Gastrocnemius medialis (tissue), 3 donors: ENCODE measurements around a stretch of chr5.

DNA sequence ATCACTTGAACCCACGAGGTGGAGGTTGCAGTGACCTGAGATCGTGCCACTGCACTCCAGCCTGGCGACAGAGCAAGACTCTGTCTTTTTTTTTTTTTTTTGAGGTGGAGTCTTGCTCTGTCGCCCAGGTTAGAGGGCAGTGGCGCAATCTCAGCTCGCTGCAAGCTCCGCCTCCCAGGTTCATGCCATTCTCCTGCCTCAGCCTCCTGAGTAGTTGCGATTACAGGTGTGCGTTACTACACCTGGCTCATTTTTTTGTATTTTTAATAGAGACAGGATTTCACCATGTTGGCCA, 42.7 kb downstream of the ANKRD33B start:
- PRO-cap, result no peak
- RAMPAGE, long total RNA, 3 experiments, result no peak in any of the 3 experiments

DNA sequence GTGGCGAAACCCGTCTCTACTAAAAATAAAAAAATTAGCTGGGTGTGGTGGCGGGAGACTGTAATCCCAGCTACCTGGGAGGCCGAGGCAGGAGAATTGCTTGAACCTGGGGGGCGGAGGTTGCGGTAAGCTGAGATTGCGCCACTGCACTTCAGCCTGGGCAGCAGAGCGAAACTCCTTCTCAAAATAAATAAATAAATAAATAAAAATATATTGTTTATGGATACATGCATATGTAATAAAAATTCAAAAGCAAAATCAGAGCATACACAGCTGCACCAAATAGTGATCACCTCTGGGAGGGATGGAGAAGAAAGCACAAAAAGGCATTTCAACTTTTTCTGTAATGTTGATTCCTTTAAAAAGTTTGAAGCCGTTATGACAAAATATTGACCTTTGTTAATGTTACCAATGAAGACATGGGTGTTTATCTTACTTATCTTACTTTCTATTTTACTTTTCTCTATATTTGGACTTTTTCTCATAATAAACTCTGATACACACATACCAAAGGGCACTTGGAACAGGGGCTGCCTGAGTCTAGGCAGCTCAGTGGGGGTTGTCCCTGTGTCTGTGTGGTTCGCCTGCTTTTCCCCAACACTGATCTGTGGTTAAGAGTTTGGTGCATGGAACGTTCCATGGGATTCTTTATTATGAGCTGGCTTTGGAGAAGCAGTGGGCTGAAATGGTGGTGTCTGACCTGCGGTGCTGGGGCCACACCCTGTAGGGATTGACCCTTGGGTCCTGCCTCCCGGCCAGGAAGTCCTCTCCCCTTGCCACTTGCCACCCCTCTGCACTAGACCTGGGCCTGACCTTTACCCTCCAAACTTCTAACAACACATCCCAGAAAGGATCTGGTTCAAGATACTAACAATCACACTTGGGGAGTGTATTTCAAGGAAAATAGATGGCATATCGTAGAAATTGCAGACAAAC, 47.3 kb downstream of the ANKRD33B start:
- PRO-cap, result no peak
- RAMPAGE, long total RNA, 3 experiments, result no peak in any of the 3 experiments

- PRO-cap, result no peak
- RAMPAGE, long total RNA, 3 experiments, result no peak in any of the 3 experiments
These were observed 71.5 kb downstream of the ANKRD33B start for GRCh38 chr5:10635294-10635917.

- PRO-cap, result unidirectional peak, minus-strand start at chr5:10761842
- RAMPAGE, long total RNA, 3 experiments, result no peak in any of the 3 experiments
These were observed 716 bp upstream of the DAP start for GRCh38 chr5:10761639-10762260.

DNA sequence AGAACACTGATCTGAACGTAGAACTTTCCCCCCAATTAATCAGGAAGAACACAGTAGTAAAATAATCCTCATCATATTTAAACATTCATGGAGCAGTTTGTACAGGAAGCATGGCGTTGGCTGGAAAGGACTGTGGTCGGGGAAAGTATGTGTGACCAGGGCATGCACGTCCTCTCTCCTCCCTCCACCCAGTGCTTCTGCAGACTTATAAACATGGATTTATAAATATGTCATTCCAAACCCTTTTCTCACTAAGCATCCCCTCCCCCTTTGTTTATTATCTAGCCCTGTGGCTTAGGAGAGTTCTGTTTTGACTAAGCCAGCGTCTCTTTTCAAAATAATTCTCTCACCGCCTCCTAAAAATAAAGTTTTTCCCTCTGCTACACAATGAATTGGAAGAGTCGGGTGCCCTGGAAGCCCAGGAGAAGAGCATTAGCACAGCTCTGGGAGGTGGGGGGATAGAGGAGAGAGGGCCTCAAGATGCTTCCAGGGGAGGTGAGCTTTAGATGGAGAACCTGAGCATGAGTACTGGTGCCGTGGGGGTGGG, 70.4 kb upstream of the DAP start:
- PRO-cap, result no peak
- RAMPAGE, long total RNA, 3 experiments, result no peak in any of the 3 experiments

- PRO-cap, result no peak
- RAMPAGE, long total RNA, 3 experiments, result no peak in any of the 3 experiments
These were observed 490.2 kb upstream of the DAP start for GRCh38 chr5:11251146-11251760.

- PRO-cap, result no peak
- RAMPAGE, long total RNA, 3 experiments, result no peak in any of the 3 experiments
These were observed 984.1 kb upstream of the CTNND2 start for GRCh38 chr5:12888389-12888700.

- PRO-cap, result no peak
- RAMPAGE, long total RNA, 3 experiments, result no peak in any of the 3 experiments
These were observed 590.1 kb downstream of the DNAH5 start for GRCh38 chr5:13354476-13354737.

DNA sequence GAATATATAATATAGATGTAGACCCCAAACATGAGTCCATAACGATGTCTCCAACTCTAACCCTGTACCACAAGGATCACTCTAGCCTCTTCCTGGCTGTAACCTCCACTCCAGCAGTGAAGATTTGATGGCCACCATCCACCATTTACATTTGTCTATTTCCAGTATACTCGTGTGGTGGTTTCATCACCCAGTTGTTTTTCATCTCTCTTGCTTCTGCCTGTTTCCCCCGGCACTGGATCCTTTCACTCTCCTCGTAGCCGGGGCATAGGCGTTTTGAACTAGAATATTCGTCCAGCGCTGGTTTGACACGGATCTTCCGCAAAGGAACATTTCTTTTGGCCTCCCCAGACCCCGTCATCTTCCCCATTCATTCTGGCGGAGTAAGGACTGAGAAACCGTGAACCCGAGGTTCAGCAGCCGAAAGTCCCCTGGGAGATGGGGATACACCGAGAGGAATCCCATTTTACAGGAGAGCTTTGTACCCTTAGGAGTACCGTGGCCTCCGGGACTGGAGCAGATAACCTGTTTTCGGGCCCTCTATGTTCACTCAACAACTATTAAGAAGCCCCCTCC, 760 bp upstream of the TRIO start:
- PRO-cap, result no peak
- RAMPAGE, long total RNA, 3 experiments, result no peak in any of the 3 experiments

- PRO-cap, result bidirectional peak, plus-strand start at chr5:14144857, minus-strand start at chr5:14144738; bidirectional peak, plus-strand start at chr5:14144956, minus-strand start at chr5:14144983
- RAMPAGE, long total RNA, 3 experiments, result no peak in any of the 3 experiments
These were observed 1.4 kb downstream of the TRIO start for GRCh38 chr5:14144538-14145023.

DNA sequence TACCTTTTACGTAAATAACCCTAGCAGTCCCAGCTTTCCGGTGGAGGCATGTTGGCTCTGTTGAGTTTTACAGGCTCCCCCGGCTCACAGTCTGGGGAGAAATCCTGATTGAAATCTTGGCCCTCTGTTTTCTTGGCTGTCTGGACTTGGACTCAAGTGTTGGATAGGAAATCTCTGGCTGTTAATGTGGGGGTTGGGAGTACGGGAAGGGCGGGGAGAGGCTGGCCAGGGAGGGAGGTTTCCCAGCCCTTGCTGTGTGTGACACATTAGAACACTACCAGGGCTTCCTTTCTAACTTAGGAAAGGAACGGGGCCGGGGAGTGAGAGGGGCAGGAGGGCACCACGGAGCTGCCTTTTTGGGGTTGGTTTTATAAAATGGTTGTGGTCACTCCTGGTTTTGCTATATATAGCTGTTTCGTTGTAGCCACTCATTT, 10.9 kb downstream of the TRIO start:
- PRO-cap, result bidirectional peak, plus-strand start at position 266 of the sequence, minus-strand start at position 154 of the sequence
- RAMPAGE, long total RNA, 3 experiments, result no peak in any of the 3 experiments

GRCh38 chr5:14158696-14159521, 15.8 kb downstream of the TRIO start:
- PRO-cap, result no peak
- RAMPAGE, long total RNA, 3 experiments, result no peak in any of the 3 experiments

- PRO-cap, result no peak
- RAMPAGE, long total RNA, 3 experiments, result no peak in any of the 3 experiments
These were observed 40.4 kb downstream of the TRIO start for GRCh38 chr5:14183638-14183926.

GRCh38 chr5:14189231-14189917, 46.2 kb downstream of the TRIO start:
- PRO-cap, result no peak
- RAMPAGE, long total RNA, 3 experiments, result no peak in any of the 3 experiments

- PRO-cap, result no peak
- RAMPAGE, long total RNA, 3 experiments, result no peak in any of the 3 experiments
These were observed 63.4 kb downstream of the TRIO start for GRCh38 chr5:14206463-14206992.

DNA sequence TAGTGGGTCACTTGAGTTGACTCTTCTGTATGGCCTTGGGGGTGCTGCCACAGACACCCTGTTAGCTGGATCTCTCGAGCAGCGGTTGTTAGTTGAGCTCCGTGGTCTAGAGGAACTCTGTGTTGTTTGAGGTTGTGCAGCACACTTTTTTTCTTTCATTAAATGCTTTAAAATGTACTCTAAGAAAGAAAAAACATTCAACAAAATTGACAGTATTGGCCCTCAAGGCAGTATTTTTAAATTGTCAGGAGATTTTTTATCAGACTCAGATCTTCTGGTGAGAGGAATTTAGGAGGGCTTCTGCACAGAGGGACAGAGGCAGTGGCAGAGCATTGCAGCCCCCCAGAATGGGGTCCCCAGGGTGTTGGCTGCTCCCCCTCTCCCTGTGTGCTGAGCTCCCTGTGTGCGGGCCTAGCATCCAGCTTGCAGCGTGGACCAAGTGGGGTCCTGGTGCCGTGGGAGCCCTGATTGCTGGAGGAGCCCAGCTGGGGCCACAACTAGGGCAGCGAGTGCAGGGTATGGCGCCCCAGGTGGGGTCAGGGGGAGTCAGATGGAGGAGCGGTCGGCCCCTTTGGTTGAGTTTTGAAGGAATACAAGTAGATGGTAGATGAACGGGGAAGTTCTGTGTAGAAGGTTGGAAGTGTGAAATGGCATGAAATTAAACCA, 66.6 kb downstream of the TRIO start:
- PRO-cap, result no peak
- RAMPAGE, long total RNA, 3 experiments, result no peak in any of the 3 experiments

DNA sequence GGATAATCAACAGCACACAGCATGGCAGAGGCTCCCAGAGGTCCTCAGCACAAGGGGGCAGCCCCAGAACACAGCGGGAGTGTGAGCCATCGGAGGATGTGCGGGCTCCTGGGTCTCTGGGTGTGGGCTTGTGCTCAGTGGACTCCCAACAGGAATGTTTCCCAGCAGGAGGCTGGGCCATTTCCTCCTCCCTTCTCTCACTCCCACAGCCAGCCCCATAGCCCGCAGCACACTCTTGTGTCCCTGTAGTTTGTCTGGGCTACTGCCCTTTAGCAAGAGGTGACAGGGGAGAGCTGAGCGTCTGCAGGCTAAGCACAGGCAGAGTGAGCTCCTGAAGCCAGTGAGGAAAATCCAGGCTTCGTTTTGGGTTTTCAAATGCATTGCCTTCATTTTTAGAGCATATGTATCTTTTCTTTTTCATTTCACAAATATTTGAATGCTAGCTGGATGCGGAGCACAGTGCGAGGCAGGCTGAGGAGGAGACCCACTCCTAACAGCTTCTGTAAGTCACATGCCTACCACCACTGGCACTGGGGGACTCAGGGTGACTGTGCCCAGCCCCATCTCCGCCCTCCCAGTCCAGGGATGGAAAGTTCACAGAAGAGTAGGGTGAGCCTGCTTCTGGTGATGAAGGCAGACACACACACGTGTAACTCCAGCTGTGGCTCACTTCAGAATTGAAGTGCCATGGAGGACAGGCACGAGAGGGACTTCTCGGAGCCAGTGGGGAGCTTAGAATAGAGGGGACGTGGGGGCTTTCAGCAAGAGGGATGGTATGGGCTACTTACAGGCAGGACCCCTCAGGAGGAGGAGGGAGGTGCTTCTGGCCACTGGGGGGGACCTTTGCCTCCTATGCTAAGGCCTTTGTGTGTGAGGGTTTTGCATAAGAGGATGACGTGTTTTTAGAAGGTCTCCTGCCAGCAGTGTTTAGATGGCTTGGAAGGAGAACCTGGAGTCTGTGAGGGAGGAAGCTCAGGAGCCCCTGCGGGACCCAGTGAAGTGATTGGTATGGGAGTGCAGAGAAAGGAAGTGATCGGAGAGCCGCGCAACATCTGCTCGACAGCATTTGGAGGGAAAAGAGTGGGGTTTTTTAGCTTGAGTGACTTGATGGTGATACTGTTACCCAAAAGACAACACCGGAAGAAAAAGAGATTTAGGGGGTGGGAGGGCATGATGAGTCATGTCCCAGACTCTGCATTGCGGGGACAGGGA, 163.8 kb upstream of the OTULINL start:
- PRO-cap, result no peak
- RAMPAGE, long total RNA, 3 experiments, result no peak in any of the 3 experiments

GRCh38 chr5:14652878-14653656, 11.5 kb upstream of the OTULIN start:
- PRO-cap, result no peak
- RAMPAGE, long total RNA, 3 experiments, result no peak in any of the 3 experiments

DNA sequence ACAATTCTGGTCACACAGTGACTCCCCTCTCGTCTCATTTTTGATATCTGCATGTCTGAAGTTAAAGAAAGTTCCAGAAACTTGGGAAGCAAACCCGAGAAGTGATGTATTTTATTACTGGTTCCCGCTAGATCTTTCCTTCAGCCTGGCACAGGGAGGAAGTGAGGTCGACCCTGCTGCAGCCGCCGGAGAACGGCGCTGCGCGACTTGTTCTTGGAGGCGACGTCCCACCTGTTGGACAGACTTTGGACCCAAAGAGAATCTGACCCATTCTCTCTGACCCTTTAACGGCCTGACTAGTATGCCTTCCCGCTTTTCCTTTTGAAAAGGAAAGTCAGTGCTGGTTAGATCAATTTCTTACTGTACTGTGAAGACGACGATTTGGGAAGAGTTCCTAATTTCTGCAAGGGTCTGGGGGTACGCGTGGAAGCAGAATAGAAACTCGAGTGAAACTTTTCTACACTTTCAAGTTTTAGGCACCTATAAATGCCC, 701 bp downstream of the OTULIN start:
- PRO-cap, result no peak
- RAMPAGE, long total RNA, 3 experiments, result no peak in any of the 3 experiments

DNA sequence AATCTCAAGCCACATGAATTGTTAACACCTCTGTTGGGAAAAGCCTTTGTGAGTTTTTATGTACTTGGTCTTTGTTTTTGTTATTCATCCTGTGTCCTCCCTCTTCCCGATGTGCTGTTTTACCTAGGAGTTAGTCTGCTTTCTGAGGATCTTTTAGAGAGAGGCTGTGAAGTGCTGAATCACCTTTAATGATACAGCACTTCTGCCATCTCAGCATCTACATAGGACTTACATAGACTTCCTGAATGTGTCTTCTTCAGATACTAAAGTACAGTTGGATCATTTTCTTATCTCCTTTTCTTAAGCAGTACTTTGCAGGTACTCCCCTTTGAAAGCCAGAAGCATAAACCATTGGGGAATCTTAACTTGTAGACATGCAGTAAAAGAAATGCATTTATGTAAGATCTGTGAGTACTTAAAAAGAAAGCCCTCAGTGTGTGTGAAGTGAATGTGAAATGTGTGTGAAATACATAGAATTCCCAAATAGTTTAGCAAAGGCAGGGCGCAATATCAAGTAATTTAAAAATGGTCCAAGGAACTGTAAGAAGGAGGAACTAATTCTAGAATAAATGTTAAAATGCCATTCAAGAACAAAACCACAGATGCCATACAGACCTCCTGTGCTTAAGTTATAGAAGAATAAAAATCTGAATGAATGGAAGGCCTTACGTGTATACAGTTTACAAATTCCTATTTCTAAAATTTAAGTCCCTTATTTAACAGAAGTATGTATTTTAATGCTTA, 31.7 kb downstream of the OTULIN start:
- PRO-cap, result no peak
- RAMPAGE, long total RNA, 3 experiments, result no peak in any of the 3 experiments